Esophagus muscularis mucosa (tissue), 4 donors: Measurements from ENCODE around the genes FAM43B and SH2D5.

GRCh38 chr1:20186245-20186325 is 189 bp downstream of the UBXN10 start:
- PRO-cap, result no peak
- RAMPAGE, long total RNA, 4 experiments, result no peak in any of the 4 experiments

- PRO-cap, result no peak
- RAMPAGE, long total RNA, 4 experiments, result no peak in any of the 4 experiments
These were observed 6.1 kb upstream of the PLA2G2C start for GRCh38 chr1:20192299-20192936.

GRCh38 chr1:20211508-20212062 is 25.3 kb upstream of the PLA2G2C start:
- PRO-cap, result no peak
- RAMPAGE, long total RNA, 4 experiments, result no peak in any of the 4 experiments

GRCh38 chr1:20291169-20292067 is 743 bp downstream of the VWA5B1 start:
- PRO-cap, result no peak
- RAMPAGE, long total RNA, 4 experiments, result no peak in any of the 4 experiments

DNA sequence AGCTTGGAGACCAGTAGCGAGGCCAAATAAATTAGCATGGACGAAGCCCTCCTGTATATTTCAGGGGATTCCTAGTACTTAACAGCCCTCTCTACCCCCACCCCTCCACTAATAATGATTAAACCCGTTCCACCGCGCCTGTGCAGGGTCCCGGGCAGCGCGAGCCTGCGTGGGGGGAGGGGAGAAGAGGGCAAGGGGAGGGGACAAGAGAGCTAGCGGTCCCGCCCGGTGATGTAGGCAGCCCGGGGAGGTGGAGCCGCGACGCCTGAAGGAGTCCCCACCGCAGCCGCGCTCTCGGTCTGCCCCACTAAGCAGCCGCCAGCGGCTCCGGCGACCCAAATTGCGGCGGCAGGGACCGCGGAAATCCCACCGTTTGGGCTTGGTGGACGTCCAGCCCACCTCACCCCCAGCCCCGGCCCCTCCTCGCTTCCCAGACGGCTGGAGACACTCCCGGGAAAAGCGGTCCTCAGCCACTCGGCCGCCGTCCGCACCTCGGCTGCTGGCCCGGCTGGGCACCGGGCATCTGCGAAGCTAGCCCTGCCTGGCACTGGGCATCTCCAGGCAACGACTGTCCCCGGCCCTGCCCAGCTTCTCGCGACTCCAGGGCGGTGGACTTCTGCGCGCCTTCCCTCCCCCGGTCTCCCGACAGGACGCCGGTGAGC is at the start of gene FAM43B:
FAM43B (plus strand) TSS at position 297 of the 662 bp plus-strand sequence.
- PRO-cap, result unidirectional peak, plus-strand start at position 310 of the sequence
- RAMPAGE, long total RNA, 4 experiments, result start-site peak on the plus strand in 3 of 4 experiments, centred at positions 271 to 278 of the sequence, 6 to 23 reads per replicate

DNA sequence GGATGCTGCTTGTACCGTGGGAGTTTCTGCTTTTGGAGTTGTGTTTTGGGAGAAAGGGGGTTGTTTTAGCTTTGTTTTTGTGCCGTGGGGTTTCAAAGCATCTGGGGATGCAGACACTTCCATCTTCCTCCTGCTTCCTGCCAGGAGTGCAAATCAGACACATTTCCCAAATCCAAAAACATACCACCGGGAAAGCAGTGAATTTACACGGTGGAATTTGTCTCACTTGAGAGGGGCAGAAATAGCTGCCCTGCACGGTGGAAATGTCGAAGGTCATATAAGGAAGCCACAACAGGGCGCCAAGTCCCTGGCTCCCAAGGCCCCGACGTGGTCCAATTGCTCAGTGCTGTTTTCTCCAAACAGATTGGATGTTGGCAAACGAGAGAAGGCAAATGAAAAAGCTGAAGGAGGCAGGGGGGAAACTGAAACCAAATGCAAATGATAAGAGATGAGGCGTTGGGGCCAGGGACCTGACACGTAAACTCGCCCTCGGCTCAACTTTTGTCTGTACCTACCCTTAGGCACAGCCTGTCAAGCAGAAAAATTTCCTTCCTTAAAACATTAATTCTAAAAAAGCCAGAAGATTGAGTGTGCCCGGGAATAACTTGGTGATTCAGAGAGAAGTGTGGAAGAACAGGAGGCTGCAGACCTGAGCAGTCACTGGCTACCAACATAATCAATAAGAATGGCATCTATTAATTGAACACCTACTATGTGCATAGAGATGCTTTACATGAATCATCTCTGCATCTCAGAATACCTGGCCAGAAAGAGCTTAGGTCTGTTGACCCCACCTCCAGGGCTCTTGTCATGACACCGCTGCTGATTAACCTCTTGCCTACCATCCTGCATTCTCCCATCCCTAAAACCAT is 16.7 kb upstream of the PINK1 start:
- PRO-cap, result no peak
- RAMPAGE, long total RNA, 4 experiments, result no peak in any of the 4 experiments

- PRO-cap, result bidirectional peak, plus-strand start at chr1:20732304, minus-strand start at chr1:20732178
- RAMPAGE, long total RNA, 4 experiments, result no peak in any of the 4 experiments
These were observed at the start of gene SH2D5 for GRCh38 chr1:20732045-20732949. TSS of gene SH2D5 (minus strand) at chr1:20732703.

DNA sequence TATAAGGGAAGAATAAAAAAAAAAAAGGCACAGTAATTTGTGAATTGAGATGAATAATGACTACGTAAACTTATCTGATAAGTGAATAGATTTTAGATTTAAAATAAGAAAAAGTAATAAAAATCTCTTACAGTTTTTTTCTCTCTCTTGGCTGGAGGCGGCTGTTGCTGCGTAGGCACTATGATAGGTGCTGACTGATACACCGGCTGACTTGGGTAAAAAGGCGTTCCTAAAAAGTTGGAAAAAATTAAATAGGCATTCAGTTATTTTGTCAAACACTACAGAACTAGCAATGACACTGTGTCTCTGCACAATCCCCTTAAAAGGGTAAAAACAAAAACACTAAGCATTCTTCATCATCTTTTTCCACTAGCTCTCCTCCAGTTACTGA is 185.8 kb upstream of the HP1BP3 start:
- PRO-cap, result no peak
- RAMPAGE, long total RNA, 4 experiments, result start-site peak on the minus strand in 1 of 4 experiments, centred at position 307 of the sequence, 9 reads per replicate

- PRO-cap, result no peak
- RAMPAGE, long total RNA, 4 experiments, result no peak in any of the 4 experiments
These were observed 20.3 kb downstream of the EIF4G3 start for GRCh38 chr1:21156088-21157142.

DNA sequence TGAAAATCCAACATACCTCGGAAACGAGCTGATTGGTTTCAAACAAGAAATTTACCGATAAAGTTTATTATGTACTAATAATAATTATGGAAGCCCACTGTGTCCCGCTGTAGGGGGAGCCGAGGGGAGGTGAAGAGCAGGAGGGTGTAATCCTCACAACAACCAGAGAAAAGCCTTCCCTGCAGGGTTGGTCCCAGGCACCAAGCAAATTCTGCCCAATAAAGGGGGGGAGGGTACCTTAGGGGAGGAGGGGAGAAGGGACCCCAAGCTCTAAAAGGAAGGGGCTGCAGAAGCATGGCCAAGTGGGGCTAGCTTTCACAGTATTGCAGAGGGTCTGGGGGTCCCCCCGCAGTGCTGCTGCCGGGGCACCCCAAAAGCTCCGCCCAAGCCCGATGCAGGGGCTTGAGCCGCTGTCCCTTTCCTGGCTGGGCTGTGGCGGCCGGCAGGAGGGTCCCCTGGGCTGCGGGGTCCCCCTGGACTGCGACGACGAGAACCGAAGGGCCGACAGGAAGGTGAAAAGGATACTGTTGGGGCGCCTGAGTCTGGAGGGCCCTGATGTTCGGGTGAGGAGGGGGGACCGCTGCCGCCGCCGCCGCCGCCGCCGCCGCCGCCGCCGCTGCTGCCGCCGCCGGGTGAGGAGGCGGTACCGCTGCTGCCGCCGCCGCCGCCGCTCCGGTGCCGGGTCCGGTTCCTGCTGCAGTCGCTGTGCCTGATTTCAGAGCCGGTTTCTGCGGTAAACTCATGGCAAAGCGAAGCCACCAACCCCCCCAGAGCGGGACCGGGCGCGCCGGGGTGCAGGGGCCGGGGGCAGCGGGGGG is 838 bp downstream of the EIF4G3 start:
- PRO-cap, result no peak
- RAMPAGE, long total RNA, 4 experiments, result no peak in any of the 4 experiments

GRCh38 chr1:21261589-21262249 is 28.5 kb downstream of the ECE1 start:
- PRO-cap, result bidirectional peak, plus-strand start at chr1:21262111, minus-strand start at chr1:21261890
- RAMPAGE, long total RNA, 4 experiments, result no peak in any of the 4 experiments

DNA sequence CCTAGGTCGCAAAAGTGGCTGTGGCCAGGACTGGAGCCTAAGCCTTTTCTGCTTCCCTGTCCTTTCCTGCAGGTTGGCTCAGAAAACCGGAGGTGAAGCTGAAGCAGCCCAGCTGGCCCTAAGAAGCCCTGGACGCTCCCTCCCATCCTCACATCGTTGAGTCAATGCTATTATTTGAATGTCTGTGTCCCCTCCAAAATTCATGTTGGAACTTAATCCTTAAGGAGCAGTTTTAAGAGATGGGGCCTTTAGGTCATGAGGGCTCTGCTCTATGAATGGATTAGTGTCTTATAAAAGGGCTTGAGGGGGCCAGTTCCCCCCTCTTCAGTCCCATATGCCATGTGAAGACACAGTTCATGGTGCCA is 23.5 kb downstream of the ECE1 start:
- PRO-cap, result no peak
- RAMPAGE, long total RNA, 4 experiments, result no peak in any of the 4 experiments

- PRO-cap, result no peak
- RAMPAGE, long total RNA, 4 experiments, result no peak in any of the 4 experiments
These were observed 4.8 kb upstream of the ECE1 start for GRCh38 chr1:21295045-21295384.

DNA sequence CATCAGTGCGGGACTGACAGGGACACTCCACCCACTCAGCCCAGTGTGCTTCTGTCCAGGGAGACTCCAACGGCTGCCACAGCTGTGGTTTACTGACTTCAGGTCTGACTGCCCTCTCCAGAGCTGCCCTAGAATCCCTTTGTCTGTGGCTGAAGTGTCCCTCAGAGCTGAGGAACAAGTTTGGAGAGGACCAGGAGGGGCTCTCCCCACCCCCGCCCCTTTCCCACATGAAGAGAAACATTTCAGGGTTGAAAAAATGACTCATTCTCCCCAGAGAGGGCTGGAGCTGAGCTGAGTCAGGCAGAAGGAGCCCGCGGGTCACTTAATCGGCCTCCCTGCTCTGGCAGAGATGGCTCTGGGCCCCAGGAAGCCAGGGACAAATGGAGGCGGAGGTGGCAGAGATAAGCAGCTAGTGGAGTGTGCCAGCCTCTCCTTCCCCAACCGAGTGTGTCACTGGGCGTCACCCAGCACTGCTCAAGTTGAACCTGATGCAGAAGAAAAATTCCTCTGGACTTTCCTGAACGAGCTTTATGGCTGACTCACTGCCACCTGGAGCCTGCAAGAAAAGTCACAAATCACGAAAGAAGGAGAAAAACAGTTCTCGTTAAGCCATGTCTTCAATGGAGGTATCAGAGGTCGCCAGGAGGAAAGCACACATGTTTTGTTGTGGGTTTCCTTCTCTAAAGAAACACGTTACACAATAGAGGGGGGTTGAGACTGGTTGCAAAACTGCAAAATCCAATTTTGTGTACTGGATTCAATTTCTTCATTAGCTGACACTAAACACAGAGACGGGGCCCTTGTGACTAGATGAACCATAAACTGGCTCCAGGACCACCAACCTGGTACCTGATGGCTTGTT is 34.3 kb upstream of the ECE1 start:
- PRO-cap, result bidirectional peak, plus-strand start at position 325 of the sequence, minus-strand start at position 141 of the sequence; bidirectional peak, plus-strand start at position 632 of the sequence, minus-strand start at position 452 of the sequence; unidirectional peak, plus-strand start at position 782 of the sequence
- RAMPAGE, long total RNA, 4 experiments, result no peak in any of the 4 experiments

DNA sequence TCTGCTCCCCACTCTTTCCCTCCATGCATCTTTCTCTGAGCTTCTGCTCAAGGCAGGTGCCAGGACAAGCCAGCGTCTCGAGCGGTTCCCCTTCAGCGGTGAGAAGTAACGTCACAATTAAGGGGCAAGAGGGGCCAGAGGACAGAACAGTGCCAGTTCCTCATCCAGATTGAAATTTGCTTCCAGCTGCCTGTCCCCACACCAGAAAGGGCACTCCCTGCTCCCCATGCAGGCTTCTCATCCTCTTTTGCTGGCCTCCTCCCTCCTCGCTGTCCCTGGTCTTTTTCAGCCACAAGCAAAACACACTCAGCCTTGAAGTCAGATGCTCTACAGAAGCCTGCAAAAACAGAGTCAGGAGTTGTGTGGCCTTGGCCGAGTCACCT is 35.0 kb upstream of the ECE1 start:
- PRO-cap, result no peak
- RAMPAGE, long total RNA, 4 experiments, result no peak in any of the 4 experiments

- PRO-cap, result unidirectional peak, minus-strand start at chr1:21327293
- RAMPAGE, long total RNA, 4 experiments, result no peak in any of the 4 experiments
These were observed 36.5 kb upstream of the ECE1 start for GRCh38 chr1:21326392-21327467.

GRCh38 chr1:21332607-21333346 is 42.5 kb upstream of the ECE1 start:
- PRO-cap, result no peak
- RAMPAGE, long total RNA, 4 experiments, result no peak in any of the 4 experiments

DNA sequence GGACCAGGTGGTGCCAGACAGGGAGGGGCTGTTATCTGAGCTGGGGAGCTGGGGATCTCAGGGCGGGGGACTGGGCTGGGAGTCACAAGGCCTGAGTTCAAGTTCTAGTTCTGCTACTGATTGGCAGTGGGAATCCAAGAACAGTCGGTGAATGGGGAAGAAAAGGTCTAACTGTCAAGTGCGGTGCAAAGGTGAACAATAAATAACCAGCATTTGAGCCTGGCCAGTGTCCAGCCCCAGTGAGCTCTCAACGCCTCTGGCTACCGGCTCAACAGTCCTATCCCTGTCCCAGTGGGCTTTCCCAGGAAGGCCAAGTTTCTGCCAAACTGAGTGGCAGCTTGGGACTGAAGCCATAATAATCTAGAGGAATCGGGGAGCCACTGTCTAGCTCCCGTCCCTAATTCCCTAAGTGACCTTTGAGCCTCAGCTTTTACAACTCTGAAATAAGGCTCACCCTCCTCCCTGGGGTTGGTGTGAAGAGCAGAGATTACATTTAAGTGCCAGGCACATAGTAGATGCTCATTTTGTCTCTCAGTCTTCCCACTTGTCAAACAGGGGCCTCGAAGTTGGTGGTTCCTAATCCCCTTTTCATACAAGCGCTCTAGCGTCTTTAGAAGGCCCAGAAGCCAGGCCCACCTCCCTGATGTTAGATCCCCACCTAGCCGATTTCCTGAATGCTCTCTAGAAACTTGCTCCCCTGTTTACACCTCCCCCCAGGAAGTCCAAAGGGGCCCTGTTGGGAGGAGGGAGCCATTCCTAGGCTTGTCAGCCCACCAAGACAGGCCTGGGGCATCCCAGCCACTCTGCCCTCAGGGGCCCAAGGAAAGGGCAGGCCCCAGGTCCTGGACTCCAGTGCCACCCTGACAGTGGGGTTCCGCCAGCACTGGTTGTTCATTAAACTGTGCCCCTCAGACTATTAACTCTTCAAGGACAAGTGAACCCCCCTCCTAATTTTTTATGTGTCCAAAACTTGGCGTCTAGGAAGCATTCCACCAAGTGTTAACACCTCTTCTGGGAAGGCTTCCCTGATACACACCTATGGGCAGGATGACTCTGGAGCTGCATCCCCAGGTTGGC is 49.1 kb upstream of the ECE1 start:
- PRO-cap, result unidirectional peak, plus-strand start at position 137 of the sequence
- RAMPAGE, long total RNA, 4 experiments, result no peak in any of the 4 experiments

DNA sequence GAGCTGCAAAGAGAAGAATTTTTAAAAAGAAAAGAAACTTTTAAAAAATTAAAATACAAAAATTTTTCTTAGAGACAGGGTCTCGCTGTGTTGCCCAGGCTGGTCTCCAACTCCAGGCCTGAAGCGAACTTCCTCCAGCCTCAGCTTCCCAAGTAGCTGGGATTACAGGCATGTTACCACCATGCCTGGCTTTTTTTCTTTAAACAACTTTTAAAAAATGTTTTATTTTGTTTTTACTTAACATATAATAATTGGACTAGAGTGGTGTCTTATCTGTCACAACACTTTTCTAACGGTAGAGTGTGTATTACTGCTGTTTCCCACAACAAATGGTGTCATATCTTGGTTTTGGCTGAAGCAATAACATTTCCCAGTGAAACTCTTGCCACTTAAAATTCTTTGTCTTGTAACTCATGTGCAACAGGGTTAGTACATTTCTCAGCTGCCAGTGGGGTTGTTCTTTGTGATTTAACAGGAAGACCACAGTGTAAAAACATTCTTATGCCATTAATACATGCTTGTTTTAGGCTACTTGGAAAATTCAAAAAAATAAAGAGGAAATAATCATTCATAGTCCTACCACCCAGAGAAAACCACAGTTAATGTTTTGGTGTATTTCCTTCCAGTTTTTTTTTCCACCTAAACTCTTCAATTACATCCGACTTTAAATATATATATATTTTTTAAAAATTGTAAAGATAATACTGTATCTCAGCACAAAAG is 43.5 kb downstream of the ALPL start:
- PRO-cap, result no peak
- RAMPAGE, long total RNA, 4 experiments, result no peak in any of the 4 experiments

- PRO-cap, result no peak
- RAMPAGE, long total RNA, 4 experiments, result no peak in any of the 4 experiments
These were observed 48.7 kb downstream of the RAP1GAP start for GRCh38 chr1:21620305-21621010.